SK-N-SH (cell line): Measurements from ENCODE around the gene TM2D1.

- RRBS = no CpG with 5 or more reads among the region's 12 CpGs
CAGE:
- cytosol, long polyA plus RNA = no peak
- long polyA plus RNA = no peak
- nucleus, long polyA plus RNA = no peak
Observed at GRCh38 chr1:58898775-58899646, 115.2 kb upstream of the JUN start.

DNA sequence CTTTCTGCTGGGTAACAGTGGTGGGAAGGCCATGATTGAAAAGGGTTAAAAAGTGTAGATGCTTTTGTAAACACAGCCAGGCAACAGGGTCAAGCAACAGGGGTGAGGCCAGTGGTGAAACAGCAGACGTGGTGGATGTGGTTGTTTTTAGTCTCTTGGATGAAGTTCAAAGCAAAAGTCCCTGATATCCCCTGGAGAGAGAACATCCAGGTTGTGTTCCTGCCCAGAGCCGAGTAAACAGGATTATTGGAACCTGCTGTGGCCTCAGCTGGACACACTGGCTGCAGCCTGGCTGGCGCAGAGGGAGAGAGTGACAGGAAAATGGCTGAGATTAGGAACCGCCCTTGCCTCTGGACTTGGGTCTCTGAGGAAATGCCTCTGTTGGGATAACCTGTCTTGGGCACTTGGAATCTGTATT, 198.7 kb upstream of the JUN start:
- RRBS = no CpG with 5 or more reads among the region's 4 CpGs
CAGE:
- cytosol, long polyA plus RNA = no peak
- long polyA plus RNA = no peak
- nucleus, long polyA plus RNA = no peak

DNA sequence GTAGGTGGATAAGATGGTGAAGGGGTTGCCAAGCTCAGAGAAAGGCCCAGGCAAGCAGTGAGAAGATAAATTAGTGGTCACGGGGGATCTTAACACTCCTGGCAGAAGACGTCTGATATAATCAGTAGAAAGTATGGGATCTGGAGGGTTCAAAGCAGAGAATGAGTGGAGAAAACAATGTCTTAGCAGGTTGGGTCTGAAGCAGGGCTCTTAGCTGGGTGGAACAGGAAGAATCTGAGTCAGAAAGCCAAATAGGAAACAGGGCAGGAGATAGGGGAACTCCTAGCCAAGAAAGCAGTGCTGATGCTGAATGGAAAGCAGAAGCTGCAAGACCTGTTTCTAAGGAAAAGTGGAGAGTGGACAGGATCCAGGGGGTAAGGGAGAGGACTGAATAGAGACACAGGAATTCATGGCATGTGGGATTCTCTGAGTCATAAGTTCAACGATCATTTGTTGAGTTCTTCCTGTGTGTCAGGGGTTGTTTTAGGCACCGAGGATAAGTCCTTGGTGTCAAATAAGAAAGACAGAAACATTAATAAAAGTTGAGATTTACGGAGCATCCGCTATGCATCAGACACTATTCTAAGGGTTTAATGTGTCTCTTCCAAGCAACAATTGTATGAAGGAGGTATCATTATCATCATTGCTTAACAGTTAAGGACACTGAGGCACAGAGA, 153.8 kb upstream of the FGGY start:
- RRBS = no CpG with 5 or more reads among the region's 6 CpGs
CAGE:
- cytosol, long polyA plus RNA = no peak
- long polyA plus RNA = no peak
- nucleus, long polyA plus RNA = no peak

GRCh38 chr1:59674410-59674905, 140.3 kb upstream of the HOOK1 start:
- RRBS = no CpG with 5 or more reads among the region's 1 CpG
CAGE:
- cytosol, long polyA plus RNA = no peak
- long polyA plus RNA = no peak
- nucleus, long polyA plus RNA = no peak

DNA sequence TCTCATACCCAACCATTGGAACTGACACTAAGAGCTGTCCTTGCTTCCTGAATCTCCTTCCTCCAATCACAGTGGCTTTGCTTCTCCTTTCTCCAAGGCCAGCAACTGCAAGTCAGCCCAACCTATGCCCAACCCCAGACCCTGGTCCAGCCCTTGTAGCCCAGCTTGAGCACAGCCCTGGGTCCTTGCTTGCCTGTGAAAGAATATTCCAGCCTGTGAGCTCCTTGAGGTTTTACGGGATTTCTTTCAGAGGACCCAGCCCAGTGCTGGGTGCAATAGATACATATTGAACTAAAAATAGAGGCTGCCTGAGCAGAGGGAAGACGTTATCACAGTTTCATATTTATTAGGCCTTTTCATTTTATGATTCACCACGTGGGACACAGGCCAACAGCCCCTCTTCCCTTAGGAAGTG, 92.6 kb upstream of the NFIA start:
- RRBS = no CpG with 5 or more reads among the region's 3 CpGs
CAGE:
- cytosol, long polyA plus RNA = no peak
- long polyA plus RNA = no peak
- nucleus, long polyA plus RNA = no peak

- RRBS = no CpG with 5 or more reads among the region's 52 CpGs
CAGE:
- cytosol, long polyA plus RNA = no peak
- long polyA plus RNA = no peak
- nucleus, long polyA plus RNA = no peak
Observed at GRCh38 chr1:61056517-61057536, 25.5 kb upstream of the NFIA start.

GRCh38 chr1:61081488-61081941, 846 bp upstream of the NFIA start:
- RRBS = no CpG with 5 or more reads among the region's 14 CpGs
CAGE:
- cytosol, long polyA plus RNA = no peak
- long polyA plus RNA = no peak
- nucleus, long polyA plus RNA = no peak

- RRBS = no CpG with 5 or more reads among the region's 6 CpGs
CAGE:
- cytosol, long polyA plus RNA = no peak
- long polyA plus RNA = no peak
- nucleus, long polyA plus RNA = no peak
Observed at GRCh38 chr1:61084496-61085154, 2.3 kb downstream of the NFIA start.

DNA sequence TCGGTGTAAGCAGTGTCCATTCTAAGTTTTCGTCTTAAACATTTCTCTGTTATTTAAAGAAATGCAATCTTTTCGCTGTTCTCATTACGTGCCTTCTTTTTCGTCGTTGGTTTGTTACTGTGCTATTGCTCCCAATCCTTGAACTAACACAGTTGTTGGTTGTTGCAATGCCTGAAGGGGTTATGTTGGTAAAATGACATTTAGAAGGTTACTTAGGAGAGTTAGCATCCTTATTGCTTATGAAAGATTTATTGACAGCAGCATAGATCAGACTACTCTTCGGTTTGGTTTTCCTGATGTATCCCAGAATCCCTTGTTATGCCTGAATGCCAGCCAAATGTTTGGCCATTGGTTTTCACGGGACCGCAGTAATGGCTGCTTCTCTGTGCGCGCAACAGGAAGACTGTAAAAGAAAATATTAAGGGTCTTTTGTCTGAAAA, 8.1 kb downstream of the NFIA start:
- RRBS = no CpG with 5 or more reads among the region's 11 CpGs
CAGE:
- cytosol, long polyA plus RNA = no peak
- long polyA plus RNA = no peak
- nucleus, long polyA plus RNA = no peak

DNA sequence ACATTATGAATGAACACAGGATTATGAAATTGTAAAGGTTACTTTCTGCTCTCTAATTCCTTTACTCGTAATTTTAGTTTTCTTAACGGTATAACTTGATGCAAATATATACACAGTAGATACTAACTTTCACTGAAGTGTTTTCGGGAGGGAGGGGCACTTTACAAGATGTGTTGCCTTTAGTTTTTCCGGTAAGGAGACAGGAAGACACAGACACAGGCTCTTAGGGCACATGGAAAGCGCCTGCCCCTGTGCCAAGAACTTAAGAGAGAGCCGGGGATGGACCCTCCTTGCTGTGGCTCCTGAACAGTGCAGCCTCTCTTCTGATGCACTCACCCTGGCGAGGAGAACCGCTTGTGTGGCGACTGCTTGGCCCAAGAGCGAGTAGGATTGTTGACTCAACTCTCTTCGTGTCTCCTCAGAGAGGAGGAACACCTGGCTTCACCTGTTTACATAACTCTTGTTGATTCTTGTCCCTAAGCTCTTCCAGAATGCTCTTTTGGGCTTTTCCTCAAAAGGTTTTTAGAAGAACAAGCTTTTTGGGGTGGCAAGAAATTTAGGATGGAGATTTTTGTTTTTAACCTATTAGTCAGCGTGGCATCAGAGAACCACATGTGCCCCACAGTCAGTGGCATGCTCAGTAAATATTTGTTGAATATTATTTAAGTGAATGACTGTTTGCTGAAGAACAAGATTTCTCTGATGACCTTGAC, 60.4 kb downstream of the NFIA start:
- RRBS = 97% methylated on average over 3 of the region's 12 CpGs
CAGE:
- cytosol, long polyA plus RNA = no peak
- long polyA plus RNA = no peak
- nucleus, long polyA plus RNA = no peak

DNA sequence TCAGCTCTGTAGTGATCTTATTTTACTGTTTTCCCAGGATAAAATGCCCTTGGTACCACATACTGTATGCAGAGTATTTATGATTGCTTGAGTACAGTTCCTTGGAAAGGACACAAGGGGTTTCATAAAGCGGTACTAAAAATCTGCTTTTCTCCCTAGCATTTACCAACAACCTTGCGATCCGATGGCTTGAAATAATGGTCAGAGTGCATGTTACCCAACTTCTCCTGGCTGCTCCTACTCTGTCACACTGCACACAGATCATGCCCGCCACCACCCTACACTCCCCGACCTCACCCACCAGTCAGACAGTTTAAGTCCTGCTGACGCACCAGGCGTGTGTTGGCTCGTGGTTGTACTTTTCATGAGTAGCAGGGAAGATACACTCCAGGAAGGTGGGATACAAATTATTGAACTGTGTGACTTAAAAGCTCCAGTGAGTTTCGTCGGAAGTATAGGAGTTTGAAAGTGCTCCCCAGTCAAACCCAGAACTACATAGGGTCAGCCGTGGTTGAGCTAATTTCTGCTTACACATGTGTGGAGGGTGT, 131.3 kb downstream of the NFIA start:
- RRBS = no CpG with 5 or more reads among the region's 11 CpGs
CAGE:
- cytosol, long polyA plus RNA = no peak
- long polyA plus RNA = no peak
- nucleus, long polyA plus RNA = no peak

- RRBS = no CpG with 5 or more reads among the region's 16 CpGs
CAGE:
- cytosol, long polyA plus RNA = no peak
- long polyA plus RNA = no peak
- nucleus, long polyA plus RNA = no peak
Observed at GRCh38 chr1:61448484-61449550, 276.1 kb downstream of the TM2D1 start.

DNA sequence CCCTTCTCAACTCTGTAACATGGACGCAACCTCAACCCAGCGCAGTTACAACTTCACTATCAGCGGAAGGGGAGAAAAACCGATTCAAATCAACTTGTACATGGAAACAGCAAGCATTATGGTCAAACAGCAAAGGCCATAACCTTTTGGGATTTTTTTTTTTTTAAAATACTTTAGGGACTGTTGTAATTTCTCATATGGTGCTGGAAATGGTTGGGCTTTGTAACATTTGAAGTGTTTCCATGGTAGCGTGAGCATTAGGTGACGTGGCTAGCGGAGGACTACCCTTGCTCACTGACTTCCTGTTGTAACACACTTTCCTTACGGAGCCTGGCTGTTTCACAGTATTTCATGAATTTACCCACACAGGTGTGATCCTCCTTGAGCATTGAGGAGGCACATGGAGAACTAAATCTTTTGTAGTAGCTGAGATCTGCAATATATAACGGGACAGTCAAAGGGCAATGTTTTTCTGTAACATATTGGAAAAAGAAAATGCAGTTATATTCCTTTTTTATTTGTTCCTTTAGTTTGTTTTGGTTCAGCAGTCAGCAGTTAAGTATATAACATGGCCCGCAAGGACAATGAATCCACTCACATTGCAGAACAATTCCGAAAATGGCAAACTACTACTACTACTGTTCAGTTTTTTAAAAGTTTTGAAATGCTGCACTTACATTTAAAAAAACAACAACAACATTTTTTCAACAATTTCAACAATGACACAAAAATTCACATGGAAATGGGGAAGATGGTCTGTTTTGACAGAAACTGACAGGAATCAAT, 269.4 kb downstream of the TM2D1 start:
- RRBS = no CpG with 5 or more reads among the region's 11 CpGs
CAGE:
- cytosol, long polyA plus RNA = no peak
- long polyA plus RNA = no peak
- nucleus, long polyA plus RNA = no peak

DNA sequence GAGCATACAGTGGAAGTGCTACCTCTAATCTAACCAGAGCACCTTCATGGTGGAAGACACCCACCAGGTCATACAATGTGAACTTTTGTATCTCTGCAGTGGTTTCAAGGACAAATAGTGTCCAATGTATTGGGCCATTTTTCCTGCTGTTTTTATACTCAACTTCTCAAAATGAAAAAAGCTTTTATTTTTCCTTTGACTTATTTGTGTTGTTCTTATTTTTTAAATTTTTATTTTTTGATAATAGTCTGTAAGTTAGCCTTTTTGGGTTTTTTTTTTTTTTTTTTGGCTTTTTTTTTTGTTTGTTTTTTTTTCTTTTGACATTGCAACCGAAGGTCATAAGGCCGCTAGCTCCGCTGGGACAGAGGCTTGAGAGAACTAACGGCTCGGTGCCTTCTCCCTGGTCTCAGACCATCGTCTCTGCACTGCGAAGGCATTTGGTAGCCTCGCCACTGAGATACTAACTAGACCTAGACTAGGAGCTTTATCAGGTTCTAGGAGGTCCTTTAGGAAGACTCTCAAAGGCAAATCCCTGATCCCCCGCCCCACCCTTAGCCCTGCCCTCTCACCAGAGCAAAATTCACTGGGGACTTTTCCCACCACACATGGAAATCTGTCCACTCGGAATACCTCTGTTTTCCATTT, 263.1 kb downstream of the TM2D1 start:
- RRBS = no CpG with 5 or more reads among the region's 10 CpGs
CAGE:
- cytosol, long polyA plus RNA = no peak
- long polyA plus RNA = no peak
- nucleus, long polyA plus RNA = no peak

GRCh38 chr1:61724679-61725795, at the start of gene TM2D1:
TM2D1 (minus strand) TSS chr1:61725141.
- RRBS = 2% methylated on average over 6 of the region's 48 CpGs
CAGE:
- cytosol, long polyA plus RNA = start-site peak on the minus strand at chr1:61725118-61725136, 131 and 70 reads in 2 replicates
- long polyA plus RNA = start-site peak on the minus strand at chr1:61725122-61725144, 269 and 240 reads in 2 replicates
- nucleus, long polyA plus RNA = start-site peak on the minus strand at chr1:61725121-61725144, 71 and 169 reads in 2 replicates

- RRBS = 2% methylated on average over 5 of the region's 21 CpGs
CAGE:
- cytosol, long polyA plus RNA = no peak
- long polyA plus RNA = no peak
- nucleus, long polyA plus RNA = no peak
Observed at GRCh38 chr1:62435661-62436180, 1.1 kb upstream of the USP1 start.

GRCh38 chr1:62648041-62648651, 40.0 kb downstream of the DOCK7 start:
- RRBS = no CpG with 5 or more reads among the region's 4 CpGs
CAGE:
- cytosol, long polyA plus RNA = no peak
- long polyA plus RNA = no peak
- nucleus, long polyA plus RNA = no peak

CAGE:
- cytosol, long polyA plus RNA = no peak
- long polyA plus RNA = no peak
- nucleus, long polyA plus RNA = no peak
Observed at GRCh38 chr1:62725891-62726275, 37.7 kb upstream of the DOCK7 start.

DNA sequence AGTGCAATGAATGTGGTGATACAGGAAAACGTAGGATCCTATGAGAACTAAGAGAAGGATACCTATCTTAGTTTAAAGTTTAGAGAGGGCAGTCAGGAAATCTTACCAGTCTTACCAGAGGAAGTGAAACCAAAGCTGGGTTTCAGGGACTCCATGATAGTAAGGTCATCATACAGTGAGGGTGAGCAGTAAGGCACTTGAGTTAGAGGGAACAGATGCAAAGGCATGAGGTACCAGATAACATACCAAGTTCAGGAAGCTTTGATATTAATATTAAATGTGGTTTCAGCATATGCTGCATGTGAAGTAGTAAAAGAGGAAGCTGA, 16.8 kb downstream of the ATG4C start:
- RRBS = no CpG with 5 or more reads among the region's 1 CpG
CAGE:
- cytosol, long polyA plus RNA = no peak
- long polyA plus RNA = no peak
- nucleus, long polyA plus RNA = no peak

- RRBS = no CpG with 5 or more reads among the region's 6 CpGs
CAGE:
- cytosol, long polyA plus RNA = no peak
- long polyA plus RNA = no peak
- nucleus, long polyA plus RNA = no peak
Observed at GRCh38 chr1:63560232-63560662, 33.0 kb upstream of the PGM1 start.